ENCODE results near the gene ZDBF2.

DNA sequence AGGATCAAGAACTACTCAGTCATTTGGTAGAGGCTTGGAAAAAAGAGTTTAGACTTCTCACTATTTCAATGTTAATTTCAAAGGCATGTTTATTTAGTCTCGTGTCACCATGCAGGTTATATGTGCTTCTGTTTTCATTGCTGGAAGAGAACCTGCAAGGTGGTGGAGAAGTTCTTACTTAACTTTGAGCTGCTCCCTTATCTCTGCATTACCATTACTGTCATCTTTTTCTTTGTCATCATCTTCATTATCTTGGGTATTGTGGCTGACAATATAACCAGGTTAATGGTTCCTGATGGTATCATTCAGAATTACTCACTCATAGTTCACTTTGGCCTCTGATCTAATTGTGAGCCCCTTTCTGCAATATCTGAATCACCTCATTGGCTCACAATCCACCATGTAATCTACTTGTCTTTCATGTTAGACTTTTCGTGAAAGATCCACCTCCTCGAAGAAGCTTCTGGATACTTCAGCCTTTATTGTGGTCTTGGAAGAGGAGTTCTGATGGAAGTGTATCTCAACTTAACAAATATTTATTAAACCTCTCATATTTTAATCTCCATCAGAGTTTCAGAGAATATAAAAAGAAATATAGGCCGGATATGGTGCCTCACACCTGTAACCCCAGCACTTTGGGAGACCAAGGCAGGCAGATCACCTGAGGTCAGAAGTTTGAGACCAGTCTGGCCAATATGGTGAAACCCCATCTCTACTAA, 5.0 kb downstream of the CD28 start:
- RRBS = no CpG with 5 or more reads among the region's 4 CpGs

DNA sequence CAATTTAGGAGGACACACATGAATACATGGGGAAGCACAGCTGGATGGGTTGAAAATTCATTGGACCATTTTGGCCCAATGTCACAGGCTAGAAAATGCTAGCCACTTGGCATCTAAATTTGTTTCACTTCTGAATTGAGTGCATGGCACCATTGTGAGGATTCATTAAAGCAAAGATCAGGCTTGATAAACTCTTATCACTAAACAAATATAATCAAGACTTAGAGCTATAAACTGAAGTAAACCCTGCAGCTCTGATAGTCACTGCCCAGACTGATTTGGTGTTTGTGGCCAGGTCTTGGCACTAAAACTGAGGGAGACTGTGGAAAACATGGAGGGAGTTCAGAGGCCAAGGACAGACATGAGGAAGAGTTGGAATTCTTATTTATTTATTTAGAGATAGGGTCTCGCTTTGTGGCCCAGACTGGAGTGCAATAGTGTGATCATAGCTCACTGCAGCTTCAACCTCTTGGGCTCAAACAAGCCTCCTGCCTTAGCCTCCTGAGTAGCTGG, 53.0 kb upstream of the CTLA4 start:
- RRBS = no CpG with 5 or more reads among the region's 1 CpG

- RRBS = no CpG with 5 or more reads among the region's 3 CpGs
Observed at GRCh38 chr2:204108284-204108865, 171.8 kb downstream of the ICOS start.

DNA sequence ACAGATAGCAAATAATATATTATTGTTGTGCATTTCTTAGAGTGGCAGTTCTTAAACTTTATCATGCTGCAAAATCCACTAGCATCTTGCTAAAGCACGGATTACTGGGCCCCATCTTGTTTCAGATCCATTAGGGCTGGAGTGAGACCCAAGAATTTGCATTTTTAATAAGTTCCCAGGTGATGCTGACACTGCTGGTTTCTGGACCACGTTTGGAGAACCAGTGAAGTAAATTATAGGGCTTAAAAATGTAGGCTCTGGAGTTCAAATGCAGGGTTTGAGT, 46.5 kb upstream of the PARD3B start:
- RRBS = no CpG with 5 or more reads among the region's 2 CpGs

GRCh38 chr2:204922020-204922605, 376.8 kb downstream of the PARD3B start:
- RRBS = no CpG with 5 or more reads among the region's 3 CpGs

DNA sequence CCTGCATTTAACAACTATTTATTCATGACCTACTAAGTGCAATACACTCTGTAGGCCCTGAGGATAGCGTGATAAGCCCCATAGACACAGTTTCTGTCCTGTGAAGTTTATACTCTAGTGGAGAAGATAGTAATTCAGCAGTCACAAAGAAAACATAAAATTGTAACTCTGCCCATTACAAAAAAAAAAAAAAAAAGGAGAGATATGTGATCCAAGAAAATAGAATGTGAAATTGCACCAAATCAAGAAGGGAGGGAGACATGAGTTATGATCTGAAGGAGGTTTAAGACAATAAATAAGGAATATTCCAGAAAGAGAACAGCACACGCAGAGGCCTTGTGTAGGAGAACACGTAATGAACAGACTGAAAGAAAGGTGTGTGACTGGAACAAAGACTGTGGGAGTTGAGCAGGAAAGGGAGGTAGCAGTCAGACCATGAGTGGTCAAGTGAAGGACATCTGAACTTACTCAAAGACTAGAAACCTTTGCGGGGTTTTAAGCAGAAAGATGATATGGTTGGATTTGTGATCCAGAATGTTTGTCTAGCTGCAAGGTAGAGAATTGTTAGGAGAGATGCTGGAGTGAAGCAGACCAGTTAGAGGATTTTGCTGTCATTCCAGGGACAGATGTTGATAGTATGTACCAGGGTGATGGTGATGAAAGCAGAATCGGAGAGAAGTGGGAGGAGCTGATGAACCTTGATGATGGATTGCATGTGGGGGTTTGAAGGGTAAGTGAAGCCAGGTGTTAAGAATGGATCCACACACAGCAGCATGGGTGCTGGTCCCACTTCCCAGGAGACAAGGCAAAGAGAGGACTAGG, 116.4 kb upstream of the NRP2 start:
- RRBS = no CpG with 5 or more reads among the region's 5 CpGs

DNA sequence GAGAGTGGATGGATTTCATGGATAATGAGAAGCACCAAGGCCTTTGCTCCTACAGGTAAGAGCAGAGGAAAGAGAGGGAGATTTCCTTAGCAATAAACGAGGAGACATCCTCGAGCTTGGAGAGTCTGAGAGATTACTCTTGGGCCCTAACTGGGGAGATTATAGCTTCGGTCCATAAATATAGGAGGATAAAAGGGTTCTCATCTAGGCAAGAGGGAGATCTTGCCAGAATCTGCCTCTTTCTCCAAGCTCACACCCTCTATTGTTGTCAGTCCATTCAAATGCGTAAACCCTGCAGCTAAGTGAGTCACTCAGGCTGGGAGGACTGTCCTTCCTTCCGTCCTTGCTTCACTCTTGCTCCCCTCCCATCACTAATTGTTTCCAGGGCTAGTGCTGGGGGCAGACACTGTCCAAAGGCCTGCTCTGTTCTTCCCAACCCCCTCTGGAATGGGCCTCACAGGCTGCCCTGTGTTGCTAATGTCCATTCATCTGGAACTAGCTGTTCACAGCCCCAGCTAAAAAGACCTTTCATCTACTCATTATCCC, 32.0 kb upstream of the NRP2 start:
- RRBS = no CpG with 5 or more reads among the region's 5 CpGs

GRCh38 chr2:205686144-205686422, 3.8 kb downstream of the NRP2 start:
- RRBS = 6% methylated on average over 5 of the region's 17 CpGs

GRCh38 chr2:205703935-205704532, 21.7 kb downstream of the NRP2 start:
- RRBS = no CpG with 5 or more reads among the region's 10 CpGs

DNA sequence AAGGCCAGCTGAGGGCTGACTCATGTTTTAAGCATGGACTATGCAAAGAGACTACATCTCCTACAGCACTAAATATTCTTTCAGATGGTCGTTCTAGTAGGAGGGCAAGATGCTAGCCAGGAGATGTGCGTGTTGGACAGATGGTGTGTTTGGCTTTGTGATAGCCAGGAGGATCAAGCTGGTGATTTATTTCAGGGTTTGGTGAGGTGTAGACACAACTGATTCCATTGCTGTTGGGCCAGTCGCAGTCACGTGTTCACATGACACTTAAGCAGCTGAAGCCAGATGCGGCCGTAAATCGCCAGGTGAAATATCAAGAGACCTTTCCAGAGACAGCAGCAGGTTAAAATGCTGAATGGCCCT, 75.9 kb downstream of the NRP2 start:
- RRBS = no CpG with 5 or more reads among the region's 7 CpGs

GRCh38 chr2:205792778-205793443, 110.6 kb downstream of the NRP2 start:
- RRBS = no CpG with 5 or more reads among the region's 4 CpGs

- RRBS = no CpG with 5 or more reads among the region's 2 CpGs
Observed at GRCh38 chr2:205930270-205930601, 155.7 kb downstream of the INO80D start.

- RRBS = no CpG with 5 or more reads among the region's 5 CpGs
Observed at GRCh38 chr2:205997155-205998386, 88.4 kb downstream of the INO80D start.

DNA sequence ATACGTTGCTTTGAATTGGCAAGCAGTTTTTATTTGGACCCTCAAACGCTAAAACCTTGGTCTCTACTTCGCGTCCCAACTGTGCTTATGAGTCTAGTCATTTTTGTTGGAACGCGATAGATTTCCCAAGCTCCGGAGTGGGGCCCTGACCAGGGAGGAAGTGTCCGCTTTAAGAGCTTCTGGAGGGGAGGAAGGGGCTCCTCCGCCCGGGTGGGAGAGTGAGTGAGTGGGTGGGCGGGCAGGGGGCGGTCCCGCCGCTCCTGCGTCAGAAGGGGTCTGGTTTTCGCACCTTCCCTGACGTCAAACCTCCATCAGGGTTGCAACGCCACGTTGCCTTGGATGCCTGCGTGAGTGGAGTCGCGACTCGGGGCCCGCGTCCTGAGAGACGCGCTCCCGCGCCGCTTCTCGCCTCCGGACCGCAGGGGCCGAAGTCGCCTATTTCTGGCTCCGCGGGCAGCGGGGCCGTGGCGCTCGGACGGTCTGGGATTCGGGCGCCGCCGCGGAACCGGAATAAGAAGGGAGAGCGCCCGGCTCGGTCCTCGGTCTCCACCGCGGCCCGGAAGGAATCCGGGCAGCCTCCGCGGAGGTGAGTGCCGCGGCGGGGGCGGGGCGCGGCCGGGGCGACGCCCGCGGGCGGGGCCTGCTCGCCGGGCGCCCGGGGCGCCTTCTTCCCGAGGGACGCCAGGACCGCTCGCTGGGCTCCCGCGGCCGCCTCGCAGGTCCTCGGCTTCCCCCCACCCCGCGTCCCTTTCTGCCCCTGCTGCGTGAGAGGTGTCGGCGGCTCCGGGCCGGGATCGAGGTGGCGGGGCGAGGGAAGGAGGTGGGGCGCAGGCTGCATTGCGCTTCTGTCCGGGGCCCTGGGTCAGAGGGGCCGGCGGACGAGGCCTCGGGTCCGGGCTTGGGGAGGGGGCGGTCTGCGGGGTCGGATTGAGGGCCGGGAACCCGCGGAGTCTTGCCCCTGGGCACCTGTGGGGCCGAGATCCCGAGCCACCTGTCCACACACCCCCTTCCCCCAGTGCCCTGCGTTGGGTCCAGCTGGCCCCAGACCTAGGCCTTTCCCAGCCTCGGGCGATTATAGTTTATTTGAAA, at the start of gene ZDBF2:
TSS of gene ZDBF2 (plus strand) at position 303 of the 1,089 bp plus-strand sequence.
- RRBS = 6% methylated on average over 38 of the region's 113 CpGs

GRCh38 chr2:207136333-207137161, 29.2 kb downstream of the KLF7 start:
- RRBS = no CpG with 5 or more reads among the region's 10 CpGs

DNA sequence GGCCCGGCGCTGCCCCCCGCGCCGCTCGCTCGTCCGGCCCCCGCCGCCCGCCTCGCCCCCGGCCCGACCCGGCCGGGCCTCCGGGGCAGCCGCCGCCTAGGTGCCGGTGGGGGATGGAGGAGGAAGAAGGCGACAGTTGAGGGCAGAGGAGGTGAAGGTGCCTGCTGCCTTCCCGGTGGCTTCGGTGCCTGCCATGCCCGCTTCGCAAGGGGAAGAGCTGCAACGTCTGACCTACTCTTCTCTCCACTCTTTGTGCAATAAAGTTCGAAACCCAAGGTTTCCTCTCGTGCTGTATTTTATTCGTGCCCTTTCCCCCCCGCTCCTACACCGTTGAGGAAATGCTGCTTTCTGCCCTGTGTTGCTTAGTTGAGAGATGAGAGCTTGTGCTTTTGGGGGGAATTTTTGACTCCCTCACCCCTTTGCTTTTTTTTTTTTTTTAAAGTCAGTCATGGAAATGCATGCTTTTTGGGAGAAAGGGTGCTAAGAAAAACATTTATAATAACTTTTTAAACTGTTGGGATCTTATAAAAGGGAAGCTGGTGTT, 858 bp downstream of the CREB1 start:
- RRBS = 7% methylated on average over 3 of the region's 31 CpGs

GRCh38 chr2:207616708-207617748, 8.2 kb downstream of the METTL21A start:
- RRBS = no CpG with 5 or more reads among the region's 15 CpGs

GRCh38 chr2:207625632-207626374, 609 bp upstream of the METTL21A start:
- RRBS = no CpG with 5 or more reads among the region's 58 CpGs

DNA sequence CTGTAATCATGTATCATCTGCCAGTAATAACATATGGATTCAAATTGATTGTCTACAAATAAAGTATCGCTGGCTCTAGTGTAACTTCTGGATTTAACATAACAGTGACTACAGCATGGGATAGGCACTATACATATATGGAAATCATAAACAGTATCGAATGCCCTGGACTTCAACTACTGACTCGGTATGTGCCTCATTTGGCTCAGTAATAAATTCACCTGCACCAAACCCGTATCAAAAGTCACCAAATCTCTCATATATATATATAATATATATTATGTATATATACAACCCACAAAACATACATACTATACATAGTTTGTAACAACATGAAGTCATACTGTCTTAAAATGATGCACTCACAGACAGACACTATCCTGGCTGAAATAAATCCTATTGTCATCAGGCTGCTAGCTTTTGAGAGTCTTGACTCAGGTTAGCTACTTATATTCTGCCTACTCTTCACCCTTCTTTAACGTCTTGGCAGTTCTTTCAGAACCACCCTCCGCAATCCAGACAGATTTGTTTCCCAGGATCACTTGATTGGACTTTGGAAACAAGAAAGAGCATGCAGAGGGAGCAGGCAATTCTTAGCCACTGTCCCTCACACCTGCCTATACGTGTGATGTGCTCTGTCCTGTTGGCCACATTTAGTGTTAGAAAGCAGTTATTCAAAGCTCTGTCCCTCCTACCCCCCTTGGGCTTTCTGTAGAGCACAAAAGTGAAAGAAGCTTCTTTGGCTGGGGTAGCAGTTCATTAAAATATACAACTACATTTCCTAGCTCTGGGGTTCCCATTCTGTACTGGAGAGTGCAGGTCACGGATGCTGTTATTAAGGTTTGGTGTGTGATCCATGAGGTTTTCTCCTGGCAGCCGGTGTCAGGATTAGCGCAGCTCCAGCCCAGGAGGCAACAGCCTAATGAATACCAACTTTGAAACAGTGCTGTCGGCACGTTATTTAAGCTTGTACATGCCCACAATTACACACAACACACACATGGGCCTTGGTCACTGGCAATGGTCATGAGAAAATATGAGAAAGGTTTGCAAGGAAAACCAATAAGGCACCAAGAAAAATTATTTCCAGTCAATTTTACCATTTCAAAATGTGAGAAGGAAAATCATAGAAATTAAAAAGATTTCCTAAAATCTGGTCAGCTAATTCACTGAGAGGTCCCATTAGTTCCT, 6.4 kb downstream of the FZD5 start:
- RRBS = no CpG with 5 or more reads among the region's 12 CpGs

Measured in GM06990 (cell line).